Cardiac ventricle fibroblast (primary cell): Measurements from ENCODE around the genes NACAD and ADCY1.

- RAMPAGE, long total RNA = no peak
Measured at GRCh38 chr7:44967067-44967255, 11.9 kb downstream of the MYO1G start.

DNA sequence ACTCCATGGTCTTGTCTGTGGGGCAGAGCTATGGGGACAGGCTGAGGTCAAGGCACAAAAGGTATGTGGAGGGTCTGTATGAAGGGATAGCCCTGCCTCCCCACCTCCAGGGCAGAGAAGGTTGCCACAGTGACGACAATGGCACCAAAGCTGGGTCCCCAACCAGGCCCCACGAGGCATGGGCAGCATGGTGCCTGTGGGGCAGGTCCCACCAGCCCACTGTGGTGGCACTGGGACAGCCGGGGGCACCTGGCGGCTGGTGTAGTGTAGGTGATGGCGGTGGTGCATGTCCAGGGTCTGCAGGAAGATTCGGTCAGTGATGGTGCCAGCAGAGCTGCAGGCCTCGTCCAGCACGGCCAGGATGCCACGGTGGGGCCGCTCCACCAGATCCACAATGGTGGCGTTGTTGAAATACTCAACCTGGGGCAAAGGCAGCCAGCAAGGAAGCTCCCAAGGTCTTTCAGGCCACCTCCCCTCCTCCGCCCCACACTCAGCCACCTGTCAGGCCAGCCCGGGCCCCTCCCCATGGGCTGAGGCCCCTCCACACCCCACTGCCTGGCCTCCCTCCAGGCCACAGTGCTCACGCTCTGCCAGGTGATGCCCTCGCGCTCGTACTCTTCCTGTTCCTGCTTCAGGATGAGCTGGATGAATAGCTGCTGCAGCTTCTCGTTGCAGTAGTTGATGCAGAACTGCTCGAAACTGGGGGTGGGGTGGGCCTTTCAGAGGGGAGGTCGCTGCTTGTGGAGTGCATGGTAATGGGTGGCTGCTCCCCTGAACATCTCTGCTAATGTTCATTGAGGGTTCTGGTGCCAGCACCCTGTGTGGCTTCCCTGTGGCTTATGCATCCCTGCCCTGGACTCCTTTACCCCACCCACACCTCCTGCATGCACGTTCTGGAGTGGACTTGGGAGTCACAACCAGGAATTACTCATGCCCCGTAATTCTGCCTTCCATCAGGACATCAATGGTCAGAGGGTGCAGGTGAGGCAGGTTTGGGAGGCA, 9.1 kb downstream of the MYO1G start:
- RAMPAGE, long total RNA = no peak

- RAMPAGE, long total RNA = no peak
Measured at GRCh38 chr7:44970458-44971190, 8.2 kb downstream of the MYO1G start.

GRCh38 chr7:44999301-45000059, 521 bp upstream of the CCM2 start:
- RAMPAGE, long total RNA = no peak

- RAMPAGE, long total RNA = no peak
Measured at GRCh38 chr7:45064449-45064884, 24.3 kb downstream of the NACAD start.

DNA sequence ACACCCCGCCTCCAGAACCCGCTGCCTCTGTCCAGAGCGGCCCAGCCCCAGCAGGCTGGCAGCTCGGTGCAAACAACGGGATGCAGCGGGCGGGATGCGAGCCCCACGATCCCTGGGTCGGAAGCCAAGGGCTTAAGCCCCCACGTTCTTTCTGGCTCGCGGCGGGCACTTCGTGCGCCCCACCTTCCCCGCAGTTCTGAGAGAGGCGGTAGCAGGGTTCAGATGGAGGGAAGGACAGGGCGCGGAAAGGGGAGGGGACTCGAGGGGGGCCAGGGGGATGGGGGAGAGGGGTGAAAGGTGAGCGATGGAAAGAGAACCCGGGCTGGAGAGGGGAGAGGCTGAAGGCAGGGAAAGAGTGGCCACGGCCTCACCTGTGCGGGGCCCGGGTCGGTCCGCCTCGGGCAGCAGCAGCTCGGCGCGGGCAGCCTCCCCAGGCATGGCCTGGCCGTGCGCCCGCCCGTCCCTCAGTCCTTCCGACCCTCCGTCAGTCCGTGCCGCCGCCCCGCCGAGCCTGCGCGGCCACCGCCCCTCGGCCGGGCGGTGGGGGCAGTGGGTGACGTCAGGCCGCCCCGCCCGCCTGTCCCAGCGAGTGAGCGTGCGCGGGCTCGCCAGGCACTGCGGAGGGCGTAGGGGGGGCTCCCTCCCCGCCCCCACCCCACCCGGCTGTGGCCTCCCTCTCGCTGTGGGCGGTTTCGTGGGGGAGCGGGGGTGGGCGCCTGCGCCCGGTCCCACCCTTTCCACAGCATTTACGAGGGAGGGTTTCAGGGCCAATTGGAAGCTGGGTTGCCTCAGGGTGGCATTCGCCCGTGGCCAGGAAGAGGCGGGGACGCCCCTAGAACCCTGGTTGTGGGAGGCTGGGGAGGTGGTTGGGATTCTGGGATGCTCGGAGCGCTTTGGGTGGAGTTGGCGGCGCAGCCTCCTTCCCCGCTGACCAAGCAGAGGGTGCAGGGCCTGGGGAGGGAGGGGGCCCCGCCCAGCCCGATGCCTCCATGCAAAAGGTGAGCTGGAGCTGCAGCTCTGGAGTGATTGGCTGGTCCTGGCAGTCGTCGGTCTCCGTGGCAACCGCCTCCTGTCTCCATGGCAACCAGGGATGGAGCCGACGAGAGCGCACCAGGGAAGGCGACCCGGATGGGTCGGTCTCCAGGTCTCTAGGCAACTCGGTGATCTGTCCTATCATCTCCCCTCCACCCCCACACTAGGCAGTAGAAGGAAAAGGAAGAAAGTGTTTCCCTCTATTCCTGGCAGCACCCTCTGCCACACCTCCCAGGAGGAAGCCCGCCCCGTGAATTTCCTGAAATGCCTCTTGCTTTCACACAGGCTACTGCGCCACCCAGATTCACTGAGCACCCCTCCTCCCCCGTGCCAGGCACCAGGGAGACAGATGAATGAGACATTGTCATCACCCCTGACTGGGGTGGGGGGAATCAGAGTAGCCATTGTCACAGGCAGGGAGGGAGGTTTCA, at the start of gene NACAD:
TSS of gene NACAD (minus strand) at position 513 of the 1,463 bp plus-strand sequence.
- RAMPAGE, long total RNA = no peak

DNA sequence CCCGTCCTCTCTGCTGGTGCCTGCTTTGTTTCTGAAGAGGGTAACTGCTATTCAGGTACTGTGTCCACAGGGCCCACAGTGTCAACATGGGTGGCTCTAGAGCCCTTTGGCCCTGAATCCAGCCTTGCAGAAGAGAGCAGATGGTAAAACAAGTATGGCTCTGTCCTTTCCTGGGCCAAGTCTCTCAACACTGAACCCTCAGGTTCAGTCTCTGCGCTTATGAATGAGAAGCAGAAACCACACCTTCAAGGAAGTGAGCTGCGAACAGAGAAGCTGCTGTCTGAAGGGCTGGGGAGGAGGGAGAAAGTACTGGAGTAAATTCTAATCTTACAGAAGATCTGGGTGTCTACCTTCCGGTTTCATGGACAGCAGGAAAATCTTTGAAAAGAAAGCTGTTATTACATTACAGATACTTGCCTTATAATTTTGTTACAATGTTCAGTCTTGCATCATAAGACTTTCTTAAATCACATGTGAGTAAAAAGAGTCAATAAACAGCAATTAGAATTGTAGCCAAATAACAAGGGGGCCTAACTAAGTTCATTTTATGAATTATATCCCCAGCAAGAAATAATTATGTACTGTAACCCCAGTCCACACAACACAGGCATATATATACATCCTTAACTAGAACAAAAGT, 4.1 kb downstream of the TBRG4 start:
- RAMPAGE, long total RNA = no peak

DNA sequence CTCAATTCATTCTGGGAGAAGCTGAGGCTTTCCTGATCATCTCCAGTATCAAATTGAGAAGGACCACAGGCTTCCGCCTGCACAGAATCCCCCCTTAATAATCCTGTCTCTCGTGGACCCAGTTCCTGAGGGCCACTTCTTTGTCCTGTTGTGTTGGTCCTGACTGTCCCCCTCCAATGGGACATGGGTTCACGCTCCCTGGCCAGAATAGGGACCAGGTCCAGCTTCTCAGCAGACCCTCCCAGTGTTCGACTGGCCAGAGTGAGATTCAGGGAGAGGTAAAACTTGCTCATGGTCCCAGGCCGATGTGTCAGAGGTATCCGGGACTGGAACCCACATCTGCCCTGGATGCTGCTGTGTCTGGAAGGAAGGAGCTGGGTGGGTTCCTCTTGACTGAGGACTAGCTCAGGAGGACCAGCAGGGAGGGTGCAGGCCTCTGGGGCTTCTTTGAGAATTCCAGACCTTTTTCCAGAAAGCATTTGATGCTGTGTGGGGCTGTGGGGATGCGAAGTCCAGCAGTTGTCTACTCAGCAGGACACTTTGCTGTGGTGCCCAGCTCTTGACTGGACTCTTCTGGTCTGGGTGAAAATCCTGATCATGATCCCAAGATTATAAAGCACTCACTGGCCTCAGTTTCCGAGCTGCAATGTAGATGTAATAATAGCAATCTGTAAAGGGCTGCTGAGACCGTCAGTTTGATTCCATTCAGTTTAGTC, 1.6 kb downstream of the RAMP3 start:
- RAMPAGE, long total RNA = no peak

DNA sequence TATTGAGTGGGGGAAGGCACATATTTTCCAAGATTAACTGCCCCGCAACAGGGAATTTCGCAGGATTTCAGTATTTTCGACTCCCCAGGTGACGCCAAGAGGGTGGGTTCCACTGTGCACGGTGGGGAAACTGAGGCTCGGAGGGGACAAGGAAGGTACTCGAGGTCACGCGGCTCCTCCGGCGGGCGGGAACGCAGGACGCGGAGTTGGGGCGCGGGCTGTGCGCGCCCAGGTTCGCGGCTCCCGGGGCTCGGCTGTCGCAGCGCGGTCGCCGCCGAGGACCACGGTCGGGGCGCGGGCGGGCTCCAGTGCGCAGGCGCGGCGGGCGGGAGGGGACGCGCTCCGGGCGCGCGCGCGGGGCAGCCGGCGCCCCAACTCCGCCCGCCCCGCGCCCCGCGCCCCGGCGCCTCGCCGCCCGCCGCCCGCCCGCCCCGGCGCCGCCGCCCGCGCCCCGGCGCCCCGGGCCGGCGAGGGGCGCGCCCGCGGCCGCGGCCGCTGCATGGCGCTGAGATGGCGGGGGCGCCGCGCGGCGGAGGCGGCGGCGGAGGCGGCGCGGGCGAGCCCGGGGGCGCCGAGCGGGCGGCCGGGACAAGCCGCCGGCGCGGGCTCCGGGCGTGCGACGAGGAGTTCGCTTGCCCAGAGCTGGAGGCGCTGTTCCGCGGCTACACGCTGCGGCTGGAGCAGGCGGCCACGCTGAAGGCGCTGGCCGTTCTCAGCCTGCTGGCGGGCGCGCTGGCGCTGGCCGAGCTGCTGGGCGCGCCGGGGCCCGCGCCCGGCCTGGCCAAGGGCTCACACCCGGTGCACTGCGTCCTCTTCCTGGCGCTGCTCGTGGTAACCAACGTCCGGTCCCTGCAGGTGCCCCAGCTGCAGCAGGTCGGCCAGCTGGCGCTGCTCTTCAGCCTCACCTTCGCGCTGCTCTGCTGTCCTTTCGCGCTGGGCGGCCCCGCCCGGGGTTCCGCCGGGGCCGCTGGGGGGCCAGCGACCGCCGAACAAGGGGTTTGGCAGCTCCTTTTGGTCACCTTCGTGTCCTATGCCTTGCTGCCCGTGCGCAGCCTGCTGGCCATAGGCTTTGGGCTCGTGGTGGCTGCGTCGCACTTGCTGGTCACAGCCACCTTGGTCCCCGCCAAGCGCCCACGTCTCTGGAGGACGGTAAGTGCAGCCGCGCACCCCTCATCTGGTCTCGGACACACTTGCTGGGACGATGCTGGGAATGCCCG, at the start of gene ADCY1:
TSS of gene ADCY1 (plus strand) at position 335 of the 1,217 bp plus-strand sequence.
- RAMPAGE, long total RNA = no peak

- RAMPAGE, long total RNA = no peak
Measured at GRCh38 chr7:45889285-45890049, 1.2 kb downstream of the IGFBP1 start.

GRCh38 chr7:45916390-45916831, 4.7 kb downstream of the IGFBP3 start:
- RAMPAGE, long total RNA = no peak

- RAMPAGE, long total RNA = no peak
Measured at GRCh38 chr7:45916994-45917671, 3.9 kb downstream of the IGFBP3 start.

- RAMPAGE, long total RNA = no peak
Measured at GRCh38 chr7:45922841-45923250, 1.8 kb upstream of the IGFBP3 start.

DNA sequence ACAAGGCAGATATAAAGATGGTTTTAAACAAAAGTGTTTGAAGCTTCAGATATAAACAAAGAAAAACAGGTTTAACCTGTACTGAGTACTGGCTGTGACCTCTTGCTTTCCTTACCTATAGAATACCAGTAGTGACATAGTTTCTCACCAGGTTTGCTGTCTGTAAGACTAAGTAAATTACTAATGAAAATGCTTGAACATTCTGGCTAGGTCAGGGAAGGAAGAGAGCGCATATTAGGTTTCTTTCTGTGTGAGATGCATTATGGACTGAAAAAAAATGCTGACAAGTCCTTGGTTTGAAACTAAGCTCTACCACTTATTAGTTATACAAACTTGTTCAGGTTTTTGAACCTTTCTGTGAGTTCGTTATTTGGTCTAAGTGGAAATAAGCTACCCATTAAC, 360.2 kb upstream of the IGFBP3 start:
- RAMPAGE, long total RNA = no peak

- RAMPAGE, long total RNA = no peak
Measured at GRCh38 chr7:46512537-46513360, 591.7 kb upstream of the IGFBP3 start.

DNA sequence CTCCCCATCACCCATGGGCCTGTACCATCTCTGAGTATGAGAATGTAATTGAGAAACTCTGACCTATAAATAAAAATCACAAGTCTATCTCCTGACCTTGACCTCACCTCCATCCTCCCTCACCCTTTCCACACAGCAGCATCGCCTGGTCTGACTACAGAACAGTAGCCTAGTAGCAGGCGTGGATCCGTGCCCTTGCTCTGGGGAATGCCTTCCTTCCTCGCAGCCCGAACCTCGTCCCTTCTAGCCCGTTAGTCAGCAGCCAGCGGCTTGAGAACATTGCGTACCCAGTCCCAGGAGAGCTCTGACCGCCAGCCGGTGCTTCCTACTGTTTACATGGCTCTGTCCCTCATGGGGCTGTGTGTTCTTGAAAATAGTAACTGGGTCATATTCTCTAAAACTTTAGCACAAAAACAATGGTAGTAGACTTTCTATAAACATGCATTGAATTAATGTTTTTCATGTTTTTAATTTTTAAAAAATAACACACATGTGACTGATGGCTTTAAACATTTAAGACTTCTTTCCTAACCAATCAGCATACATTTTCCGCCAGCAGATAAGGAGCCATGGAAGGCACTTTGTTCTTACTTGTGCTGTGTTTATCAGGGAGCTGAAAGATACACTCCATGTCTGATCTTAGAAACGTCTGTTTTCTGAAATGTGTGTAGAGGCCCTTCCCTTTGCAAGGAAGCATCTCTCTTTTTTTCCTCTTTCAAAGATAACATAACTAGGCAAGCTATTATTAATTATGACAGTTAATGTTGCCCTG, 682.8 kb upstream of the IGFBP3 start:
- RAMPAGE, long total RNA = no peak

GRCh38 chr7:46969933-46970358, 612.0 kb downstream of the TNS3 start:
- RAMPAGE, long total RNA = no peak

DNA sequence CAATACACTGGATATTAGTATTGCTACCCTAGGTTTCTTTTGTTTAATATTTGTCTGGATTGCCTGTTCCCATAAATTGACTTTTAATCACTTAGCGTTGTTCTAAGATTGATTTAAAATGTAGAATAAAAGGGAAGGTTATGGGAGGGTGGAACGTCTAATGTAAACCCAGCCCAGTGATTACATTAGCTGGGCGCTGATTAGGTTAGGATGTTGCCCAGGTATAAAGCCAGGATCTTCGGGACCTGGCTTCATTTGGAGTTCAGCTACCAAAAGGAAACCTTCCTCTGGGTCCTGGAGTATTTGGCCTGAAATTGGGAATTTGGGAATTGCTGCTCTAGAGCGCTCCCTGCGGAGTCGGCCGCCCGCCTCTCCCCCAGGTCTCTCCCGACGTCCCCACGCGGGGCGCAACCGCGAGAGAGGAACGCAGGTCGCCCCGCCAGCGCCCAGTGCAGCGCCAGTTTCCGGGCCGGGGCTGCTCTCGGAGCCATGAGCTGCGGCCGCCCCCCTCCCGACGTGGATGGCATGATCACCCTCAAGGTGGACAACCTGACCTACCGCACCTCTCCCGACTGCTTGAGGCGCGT, 529.5 kb downstream of the TNS3 start:
- RAMPAGE, long total RNA = no peak

DNA sequence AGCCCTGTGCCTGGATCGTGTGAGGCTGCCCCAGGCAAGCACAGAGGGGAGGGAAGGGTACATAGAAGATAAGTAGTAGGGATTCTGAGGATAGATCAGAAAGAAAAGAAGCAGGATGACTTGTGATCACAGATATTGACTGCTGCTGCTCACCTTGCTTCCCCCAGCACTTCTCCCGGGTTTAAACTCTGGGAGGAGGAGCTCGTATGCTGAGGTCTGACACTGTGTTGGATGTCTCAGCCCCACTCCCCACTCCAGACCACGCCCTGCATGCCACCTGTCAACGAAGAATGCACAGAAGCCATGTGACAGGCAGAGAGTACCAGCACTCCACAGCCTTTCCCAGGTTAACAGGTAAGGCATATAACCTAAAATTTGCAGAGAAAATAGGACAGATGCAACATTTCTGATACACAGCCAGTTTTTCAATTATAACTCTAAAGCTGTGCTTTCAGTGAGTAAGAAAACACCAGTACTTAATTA, 388.9 kb downstream of the TNS3 start:
- RAMPAGE, long total RNA = no peak

DNA sequence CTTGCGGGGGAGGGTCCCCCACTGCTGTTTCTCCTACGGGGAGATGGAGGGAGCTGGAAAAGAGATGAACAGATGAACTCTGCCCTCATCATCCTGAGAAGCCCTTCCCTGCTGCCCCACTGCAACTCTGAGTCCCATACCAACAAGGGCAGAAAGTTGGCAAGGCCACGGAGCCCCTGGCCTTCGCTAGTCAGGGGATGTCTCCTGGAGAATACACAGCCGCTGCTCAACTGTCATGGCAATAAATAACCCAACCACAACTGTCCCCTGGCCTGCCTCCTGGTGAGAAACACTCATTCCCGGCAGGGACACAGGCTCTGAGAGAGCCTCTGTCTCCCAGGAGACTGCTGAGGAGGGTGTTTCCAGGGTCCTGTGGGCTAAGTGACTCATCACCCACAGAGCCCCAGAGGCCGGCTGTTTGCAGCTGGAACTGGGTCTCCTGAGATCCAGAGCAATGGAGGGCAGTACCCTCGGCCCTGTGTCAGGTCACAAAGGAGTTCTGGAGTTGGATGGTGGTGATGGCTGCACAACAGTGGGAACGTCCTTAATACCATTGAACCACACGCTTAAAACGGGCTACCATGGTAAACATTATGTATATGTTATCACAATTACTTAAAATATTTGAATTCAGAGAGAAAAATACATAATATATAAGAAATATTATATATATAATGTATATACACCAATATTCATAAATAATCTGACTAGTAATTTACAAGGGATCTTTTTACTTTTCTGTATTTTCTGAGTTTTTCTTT, 354.0 kb downstream of the TNS3 start:
- RAMPAGE, long total RNA = no peak